ENCODE results near the gene VIPR2.

- CAGE, long polyA plus RNA: no peak
- RRBS: no CpG with 5 or more reads among the region's 14 CpGs
These were observed 14.8 kb downstream of the ESYT2 start for GRCh38 chr7:158814320-158815119.

DNA sequence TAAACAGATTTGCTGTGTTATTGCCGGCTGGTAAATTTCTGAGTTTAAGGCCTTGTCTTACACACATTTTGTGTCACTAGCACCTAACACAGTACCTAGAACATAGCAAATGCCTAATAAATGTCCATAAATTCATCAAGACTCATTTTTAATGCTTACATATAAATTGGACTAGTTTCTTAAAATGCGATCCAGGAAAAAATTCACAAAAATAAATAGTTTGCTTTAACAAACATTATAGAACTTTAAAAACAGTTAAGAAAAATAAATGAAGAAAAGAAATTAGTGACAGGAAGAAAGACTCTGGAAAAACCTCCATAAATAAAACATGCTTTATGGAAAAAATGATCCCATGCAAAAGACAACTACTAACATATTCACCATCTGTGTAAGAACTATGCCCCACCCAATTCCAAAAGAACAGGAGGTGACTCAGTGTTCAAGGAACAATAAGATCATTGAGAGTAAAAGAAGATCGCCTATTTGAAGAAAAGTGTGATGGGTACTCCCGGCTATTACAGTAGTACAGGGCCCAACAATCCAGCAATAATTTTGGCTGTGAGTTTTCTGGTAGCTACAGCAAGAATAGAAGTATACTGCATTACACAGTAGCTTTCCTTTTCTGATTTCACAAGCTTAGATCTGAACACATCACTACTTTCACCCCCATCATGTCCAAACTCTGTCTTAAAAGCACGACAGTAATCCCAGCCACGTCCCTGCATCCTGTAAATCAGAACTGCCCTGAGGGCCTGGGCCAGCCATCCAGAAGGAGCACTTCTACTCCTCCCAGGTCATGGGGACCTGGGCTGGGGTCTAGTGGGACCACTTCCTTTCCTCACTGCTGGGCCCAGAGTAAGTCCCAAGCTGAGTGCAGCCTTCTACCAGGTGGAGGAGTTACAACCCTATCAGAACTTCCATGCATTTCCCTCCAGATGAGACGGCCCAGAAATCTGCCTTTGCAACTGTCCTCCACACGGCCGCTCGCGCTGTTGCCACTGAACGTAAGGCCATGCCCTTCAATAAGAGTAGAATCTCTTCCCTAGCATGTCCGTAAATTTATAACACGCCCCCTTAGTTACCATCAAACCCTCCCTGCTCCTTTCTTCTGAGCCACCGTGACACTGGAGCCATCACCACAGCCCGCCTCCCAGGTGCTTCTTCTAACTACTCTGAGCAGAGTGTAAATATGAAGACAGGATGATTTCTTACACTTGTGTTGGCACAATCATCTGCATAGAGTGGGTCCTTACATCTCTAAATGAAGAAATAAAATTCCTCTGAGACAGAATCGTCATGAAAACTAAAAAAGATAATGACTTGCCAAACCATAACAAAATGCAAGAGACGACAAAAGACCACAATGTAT lies 8.0 kb downstream of the ESYT2 start:
- CAGE, long polyA plus RNA: no peak
- RRBS: no CpG with 5 or more reads among the region's 18 CpGs

DNA sequence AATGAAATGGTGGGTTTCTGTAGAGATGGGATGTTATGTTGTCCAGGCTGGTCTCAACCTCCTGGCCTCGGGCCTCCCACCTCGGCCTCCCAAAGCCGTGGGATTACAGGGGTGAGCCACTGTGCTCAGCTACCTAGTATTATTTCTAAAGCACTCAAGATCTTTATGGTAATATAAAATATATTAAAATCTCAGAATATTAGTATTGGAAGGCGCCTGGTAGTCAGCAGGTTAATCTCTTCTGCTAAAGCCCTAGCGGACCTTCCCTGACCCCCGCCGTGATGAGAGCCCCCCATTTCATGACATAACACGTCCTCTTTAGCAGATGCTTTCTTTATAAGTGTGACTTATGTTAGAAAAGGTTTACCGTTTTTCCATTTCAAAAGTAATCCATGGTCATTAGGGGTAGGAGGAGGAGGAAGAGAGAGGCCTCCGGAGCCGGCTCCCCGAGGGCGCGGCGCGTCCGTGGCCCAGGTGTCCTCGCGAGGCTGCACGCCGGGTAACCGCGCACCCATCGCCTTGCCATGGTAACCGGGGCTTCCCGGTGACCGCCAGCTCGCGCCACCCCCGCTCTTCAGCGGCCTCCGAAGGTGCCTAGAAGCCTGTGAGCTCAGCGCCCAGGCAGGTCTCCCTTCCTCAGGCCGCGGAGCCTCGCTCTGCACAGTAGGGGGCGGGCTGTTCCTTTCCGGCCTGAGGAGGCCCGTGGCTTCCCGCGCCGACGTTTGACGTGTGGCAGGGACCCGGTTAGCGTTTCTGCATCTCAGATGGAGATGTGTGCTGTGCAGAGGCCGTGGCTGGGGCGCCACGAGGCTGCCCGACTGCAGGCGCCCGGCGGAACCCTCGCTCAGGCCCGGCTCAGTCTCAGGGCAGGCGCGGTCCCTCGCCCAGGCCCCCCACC lies 116.9 kb downstream of the DYNC2I1 start:
- CAGE, long polyA plus RNA: no peak
- RRBS: 32% methylated on average over 28 of the region's 58 CpGs

GRCh38 chr7:159097649-159098330 lies 46.9 kb downstream of the VIPR2 start:
- CAGE, long polyA plus RNA: no peak
- RRBS: 70% methylated on average over 6 of the region's 23 CpGs

DNA sequence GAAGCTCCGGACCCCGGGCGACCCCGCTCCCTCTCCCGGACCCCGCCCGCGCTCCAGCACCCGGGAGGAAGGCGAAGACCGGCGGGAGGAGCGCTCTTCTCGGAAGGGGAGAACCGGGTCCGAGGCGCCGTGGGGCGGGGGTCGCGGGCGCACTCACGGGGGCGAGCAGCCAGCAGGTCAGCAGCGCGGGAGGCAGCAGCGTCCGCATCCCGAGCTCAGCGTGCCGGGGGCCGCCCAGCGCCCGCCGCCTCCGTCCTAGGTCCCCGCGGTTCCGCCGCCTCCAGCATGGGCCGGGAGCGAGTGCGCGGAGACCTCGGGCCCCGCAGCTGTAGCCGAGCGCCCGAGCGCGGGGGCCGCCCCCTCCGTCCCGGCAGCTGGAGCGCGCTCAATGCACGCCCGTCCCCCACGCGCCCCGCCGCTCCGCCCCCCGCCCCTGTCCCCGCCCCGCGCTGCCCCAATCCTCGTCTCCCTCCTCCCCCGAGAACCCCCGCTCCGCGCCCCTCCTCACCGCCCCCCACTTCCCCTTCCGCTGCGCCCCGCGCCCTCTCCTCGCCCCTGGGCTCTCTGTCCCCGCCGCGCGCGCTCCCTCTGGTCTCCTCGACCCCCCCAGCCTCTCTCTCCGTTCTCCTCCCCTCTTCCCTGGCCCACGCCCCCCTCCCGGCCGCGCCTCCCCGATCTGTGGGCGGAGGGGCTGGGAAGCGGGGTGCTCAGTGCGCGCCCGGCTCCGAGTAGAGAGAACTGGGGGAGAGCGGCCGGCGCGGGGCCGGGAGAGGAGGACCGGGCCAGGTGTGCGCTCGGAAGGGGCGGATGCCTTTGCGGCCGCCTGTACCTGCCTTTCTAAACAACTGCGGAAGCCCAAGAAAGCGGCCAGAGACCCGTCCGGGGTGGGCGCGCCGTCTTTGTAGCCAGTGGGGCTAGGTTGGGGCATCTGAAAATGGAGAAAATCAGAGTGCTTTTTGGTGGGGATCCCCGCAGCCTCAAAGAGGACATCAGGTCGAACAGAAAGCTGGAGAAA lies at the start of gene VIPR2:
Gene VIPR2, minus strand, starts transcription at position 304 of the 1,015 bp plus-strand sequence.
- CAGE, long polyA plus RNA: no peak
- RRBS: 3% methylated on average over 41 of the region's 116 CpGs

All from mammary epithelial cell (primary cell).